ENCODE measurements around the genes CD164 and GPR6.

- PRO-cap: no peak
These were observed 31.9 kb downstream of the SESN1 start for GRCh38 chr6:109062792-109063153.

GRCh38 chr6:109083521-109084075 lies 11.0 kb downstream of the SESN1 start:
- PRO-cap: no peak

GRCh38 chr6:109093719-109094157 lies 908 bp downstream of the SESN1 start:
- PRO-cap: no peak

GRCh38 chr6:109163392-109164197 lies 68.3 kb downstream of the CEP57L1 start:
- PRO-cap: no peak

DNA sequence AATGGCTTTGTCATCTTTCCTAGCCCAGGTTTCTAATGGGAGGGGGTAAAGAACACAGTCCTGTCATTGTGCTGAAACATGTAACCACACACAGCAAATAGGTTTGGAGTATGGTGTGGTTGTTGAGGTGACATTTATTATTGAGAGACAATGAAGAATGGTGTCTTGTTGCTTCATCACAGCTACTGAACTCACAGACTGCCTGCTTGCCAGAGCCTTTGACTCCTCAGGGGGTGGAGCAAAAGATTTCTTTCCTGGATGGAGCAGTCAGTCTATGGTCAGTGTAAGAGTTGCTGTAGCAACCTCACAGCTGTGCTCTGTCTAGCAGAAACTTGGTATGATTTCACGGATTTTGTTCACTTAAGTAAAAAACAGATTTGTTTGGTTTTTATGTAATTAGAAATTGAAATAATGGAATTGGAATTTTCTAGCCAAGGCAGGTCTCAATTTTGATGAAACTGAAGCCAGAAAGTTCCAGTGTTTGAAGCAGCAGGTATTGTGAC lies 70.3 kb downstream of the CEP57L1 start:
- PRO-cap: no peak

GRCh38 chr6:109230405-109231046 lies 135.2 kb downstream of the CEP57L1 start:
- PRO-cap: no peak

DNA sequence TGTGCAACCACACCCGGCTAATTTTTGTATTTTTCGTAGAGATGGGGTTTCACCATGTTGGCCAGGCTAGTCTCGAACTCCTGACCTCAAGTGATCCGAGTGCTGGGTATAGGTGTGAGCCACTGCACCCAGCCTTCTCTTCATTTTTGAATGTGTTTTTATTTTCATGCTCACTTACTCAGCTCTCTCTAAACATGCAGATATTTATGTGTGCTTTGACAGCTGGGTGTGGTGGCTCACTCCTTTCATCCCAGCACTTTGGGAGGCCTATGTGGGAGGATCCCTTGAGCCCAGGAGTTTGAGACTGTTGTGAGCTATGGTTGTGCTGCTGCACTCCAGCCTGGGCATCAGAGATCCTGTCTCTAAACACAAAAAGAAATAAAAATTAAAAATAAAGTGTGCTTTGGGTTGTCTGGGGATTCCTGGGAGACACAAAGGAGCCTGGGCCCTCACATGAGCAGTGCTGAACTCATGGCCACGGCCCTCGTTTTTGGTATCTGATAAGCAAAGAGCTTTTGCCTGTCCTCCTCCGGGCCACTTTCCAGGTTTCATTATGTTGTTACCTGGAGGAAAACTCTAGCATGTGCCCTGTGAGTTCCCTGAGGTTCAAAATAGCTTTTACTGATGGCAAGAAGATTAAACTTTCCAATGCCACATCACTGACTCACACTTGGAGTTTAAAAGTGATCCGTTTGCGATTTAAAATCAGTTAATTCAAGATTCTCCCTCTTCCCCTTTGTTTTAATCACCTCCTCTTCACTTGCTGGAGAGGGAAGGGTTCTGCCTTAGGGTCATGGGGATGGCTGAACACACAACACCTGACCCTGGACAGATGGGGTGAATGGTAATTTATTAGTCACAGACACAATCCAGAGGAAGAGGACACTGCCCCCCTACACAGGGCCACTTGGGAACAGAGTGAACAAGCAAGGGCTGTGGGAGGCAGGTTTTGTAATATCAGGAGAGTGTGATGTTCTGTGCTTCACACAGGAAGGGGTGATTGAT lies 78.4 kb downstream of the CD164 start:
- PRO-cap: no peak

GRCh38 chr6:109317118-109317381 lies 65.2 kb downstream of the CD164 start:
- PRO-cap: no peak

DNA sequence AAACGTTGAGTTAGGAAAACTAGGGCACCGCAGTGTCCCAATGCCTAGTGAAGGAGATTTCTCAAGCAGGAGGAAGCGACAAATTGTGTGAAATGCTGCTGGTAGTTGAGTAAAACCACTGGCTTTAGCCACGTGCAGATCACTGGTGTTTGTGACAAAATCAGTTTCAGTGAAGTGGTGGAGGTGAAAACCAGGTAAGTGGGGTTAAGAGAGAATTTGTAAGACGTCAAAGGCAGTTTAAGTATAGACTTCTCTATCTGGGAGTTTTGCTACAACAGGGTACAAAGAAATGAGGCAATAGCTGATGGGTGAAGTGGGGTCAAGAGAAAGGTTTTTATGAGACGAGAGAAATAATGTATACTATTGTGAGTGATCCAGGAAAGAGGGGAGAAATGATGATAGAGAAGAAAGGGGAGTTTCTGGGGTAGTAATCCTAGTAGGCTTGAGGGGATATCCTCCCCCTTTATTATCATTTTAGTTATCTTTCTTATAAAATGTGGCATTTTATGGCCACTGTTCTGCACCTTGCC lies 56.6 kb downstream of the CD164 start:
- PRO-cap: no peak

- PRO-cap: no peak
These were observed 6.1 kb downstream of the CD164 start for GRCh38 chr6:109376039-109376698.

- PRO-cap: bidirectional peak, plus-strand start at chr6:109382324, minus-strand start at chr6:109382032; bidirectional peak, plus-strand start at chr6:109382880, minus-strand start at chr6:109382439
These were observed at the start of gene CD164 for GRCh38 chr6:109382011-109382697. Gene CD164, minus strand, starts transcription at chr6:109382467.

- PRO-cap: unidirectional peak, plus-strand start at chr6:109454592; bidirectional peak, plus-strand start at chr6:109454865, minus-strand start at chr6:109454856
These were observed 1.4 kb downstream of the MICAL1 start for GRCh38 chr6:109453812-109455007.

DNA sequence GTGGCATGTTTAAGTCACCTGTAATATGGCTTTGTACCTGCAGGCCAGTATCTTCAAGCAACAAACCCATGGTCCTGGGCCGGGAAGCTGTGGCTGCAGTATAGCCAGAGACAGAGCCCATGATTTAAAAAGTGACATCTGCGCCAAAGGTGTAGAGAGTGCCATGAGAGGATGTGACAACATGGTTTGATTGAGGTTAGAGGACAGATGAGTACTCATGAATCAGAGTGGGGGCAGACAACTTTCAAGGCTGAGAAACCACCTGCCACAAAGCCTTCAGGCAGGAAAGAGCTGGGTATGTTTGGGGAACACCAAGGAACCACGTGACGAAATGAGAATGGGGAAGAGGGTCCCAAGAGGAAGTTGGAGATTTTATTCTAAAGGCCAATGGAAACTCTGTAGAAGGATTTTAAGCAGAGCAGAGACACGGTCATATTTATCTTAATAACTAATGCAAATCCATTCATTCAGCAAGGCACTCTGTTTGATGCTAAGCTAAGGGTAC lies 3.3 kb upstream of the MICAL1 start:
- PRO-cap: no peak

GRCh38 chr6:109478922-109479346 lies 4.1 kb downstream of the ZBTB24 start:
- PRO-cap: unidirectional peak, plus-strand start at chr6:109479088

DNA sequence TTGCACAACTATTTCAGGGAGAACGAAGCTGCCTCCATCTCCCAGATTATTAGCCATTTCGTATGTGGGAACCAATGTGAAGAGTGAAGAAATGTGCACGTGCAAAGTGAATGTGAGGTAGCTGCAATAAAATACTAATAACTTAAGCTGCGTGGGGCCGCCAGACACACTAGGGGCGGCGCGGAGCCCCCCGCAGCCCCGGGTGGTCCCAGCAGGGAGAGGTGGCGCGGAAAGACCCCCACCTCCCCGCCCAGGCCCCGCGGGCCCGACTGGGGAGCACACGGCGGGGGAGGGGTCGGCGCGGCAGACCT lies 322 bp downstream of the ZBTB24 start:
- PRO-cap: no peak

DNA sequence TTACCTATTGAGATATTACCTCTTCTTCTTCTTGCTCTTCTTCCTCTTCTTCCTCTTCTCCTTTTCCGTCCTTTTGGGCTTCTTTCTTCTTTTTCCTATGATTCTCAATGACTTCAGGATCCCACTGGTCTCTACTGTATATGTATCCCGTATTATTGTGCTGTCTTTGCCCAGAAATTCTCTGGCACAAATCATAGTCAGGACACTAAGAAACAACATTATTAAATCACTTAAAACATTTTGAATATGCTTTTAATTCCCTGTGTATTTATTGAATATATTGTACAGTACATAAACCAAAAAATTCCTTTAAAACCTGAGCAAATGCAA lies 31.8 kb downstream of the AK9 start:
- PRO-cap: no peak

- PRO-cap: no peak
These were observed 55.9 kb downstream of the FIG4 start for GRCh38 chr6:109746820-109747545.

GRCh38 chr6:109791212-109791616 lies 100.1 kb downstream of the FIG4 start:
- PRO-cap: no peak

GRCh38 chr6:109967798-109968380 lies 10.2 kb upstream of the GPR6 start:
- PRO-cap: no peak

GRCh38 chr6:109977909-109978565 lies at the start of gene GPR6:
Gene GPR6, plus strand, starts transcription at chr6:109978311.
- PRO-cap: no peak